HT-29 (cell line): ENCODE results near the genes CPT2, DMRTB1, LDLRAD1 and CYB5RL.

DNA sequence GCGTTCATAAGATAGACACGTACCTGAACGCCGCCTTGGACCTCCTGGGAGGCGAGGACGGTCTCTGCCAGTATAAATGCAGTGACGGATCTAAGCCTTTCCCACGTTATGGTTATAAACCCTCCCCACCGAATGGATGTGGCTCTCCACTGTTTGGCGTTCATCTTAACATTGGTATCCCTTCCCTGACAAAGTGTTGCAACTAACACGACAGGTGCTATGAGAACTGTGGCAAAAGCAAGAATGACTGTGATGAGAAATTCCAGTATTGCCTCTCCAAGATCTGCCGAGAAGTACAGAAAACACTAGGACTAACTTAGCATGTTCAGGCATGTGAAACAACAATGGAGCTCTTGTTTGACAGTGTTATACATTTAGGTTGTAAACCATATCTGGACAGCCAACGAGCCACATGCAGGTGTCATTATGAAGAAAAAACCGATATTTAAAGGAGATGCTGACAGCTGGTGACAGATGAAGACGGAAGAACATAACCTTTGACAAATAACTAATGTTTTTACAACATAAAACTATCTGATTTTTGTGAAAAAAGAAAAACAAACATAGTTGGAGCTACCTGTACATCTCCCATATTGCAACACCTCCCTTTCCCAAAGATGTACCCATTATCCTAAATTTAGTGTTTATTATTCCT is 2.9 kb upstream of the CC2D1B start:
- RAMPAGE, long total RNA, result no peak

GRCh38 chr1:52707237-52707699 is 9.1 kb upstream of the COA7 start:
- RAMPAGE, long total RNA, result no peak

- RAMPAGE, long total RNA, result no peak
Observed at GRCh38 chr1:52750103-52750446, 23.8 kb downstream of the ZYG11B start.

DNA sequence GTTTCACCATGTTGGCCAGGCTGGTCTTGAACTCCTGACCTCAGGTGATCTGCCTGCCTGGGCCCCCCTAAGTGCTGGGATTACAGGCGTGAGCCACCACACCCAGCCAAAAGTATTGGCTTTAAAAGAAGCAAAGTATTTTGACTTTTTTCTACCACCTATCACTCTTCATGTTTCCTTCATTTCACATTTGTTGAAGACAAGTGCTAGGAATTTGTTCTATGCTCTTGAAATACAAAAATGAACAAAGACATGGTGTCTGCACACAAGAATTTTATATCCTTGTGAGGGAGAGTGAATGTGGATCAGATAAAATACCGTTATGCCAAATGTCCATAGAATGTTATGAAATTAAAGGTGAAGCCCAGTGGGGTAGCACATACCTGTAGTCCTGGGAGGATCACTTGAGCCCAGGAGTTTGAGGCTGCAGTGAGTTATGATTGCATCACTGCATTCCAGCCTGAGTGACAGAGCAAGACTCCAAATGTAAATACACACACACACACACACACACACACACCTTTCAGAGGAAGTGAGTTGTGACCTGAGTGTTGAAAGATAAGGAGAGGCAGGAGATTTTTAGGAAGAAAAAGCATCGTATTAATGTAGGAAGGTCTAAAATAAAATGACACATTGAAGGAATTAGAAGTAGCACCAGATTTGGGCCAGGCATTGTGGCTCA is 28.2 kb upstream of the ZYG11A start:
- RAMPAGE, long total RNA, result no peak

DNA sequence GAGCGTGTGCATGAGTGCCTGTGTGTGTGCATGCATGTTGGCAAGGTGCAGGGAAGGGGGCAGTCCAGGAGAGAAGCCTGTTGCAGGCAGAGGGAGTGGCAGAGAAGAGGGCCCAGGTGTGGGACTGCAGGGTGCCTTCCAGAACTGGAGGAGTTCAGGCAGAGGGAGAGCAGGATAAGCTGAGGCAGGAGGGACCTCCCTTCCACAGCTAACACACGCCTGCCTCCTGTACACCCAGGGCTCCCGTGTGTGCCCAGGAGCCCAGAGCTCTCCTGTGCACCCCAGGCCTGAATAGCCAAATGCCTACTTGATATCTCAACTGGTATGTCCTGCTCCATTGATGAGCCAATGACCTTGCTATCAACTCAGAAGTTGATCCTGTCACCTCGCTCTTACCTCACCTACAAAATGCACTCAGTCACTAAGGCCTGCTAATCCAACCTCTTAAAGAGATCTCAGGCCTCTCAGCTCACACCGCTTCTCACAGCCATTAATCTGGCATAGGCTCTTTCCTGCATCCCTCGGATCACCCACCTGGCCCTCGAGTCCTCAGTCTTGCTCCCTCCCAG is 7.1 kb downstream of the ECHDC2 start:
- RAMPAGE, long total RNA, result no peak

DNA sequence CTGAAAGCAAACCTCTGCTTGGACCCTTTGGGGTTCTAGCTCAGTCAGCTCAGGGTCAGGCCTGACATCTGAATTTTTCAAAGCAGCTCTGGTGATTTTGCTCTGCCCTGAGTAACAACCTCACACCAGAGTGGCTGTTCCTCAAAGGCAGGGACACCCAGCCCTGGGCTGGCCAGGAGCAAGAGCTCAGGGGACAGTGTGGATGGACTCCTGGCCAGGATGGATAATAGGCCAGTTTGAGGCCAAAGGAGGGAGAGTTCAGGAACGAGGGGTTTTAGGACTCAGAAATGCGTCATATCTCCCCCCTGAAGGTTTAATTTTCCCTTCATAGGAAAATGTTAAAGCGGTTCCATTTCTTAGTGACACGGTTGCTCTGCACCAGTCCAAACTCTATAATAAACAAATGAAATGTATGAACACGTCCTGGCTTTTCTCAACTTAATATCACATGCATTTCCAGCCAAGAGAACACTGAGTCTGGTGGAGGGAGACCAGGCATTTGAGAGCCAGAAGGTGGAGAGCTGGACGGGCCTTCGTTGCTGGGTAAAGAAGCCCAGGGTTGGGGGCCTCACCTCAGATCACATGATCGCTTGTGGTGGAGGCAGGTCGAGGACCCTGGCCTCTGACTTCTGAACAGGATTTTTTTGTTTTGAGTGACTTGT is 11.6 kb downstream of the SLC1A7 start:
- RAMPAGE, long total RNA, result no peak

GRCh38 chr1:53196472-53196961 is at the start of gene CPT2:
CPT2 (plus strand) TSS chr1:53196824.
- RAMPAGE, long total RNA, result no peak

DNA sequence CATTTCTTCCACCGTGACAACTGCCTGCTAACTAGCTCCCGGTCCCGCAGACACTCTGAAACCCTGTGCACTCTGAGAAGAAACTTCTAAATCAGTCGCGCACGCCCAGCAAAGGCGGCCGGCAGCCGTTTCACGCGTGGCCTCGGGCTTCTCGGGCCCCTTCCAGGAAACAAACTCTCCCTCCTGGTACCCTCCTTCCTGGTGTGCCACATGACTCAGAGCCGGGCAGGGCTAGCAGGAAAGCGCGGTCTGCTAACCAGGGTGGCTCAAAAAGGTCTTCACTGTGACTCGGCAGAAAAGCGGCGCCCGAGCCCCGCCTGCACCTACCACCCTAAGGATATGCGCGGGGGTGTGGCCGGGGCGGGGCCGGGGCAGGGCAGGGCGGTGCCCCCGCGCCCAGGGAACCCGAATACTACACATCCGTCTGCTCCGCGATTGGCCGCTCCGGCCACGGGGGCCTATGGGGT is 1.9 kb downstream of the LRP8 start:
- RAMPAGE, long total RNA, result no peak

DNA sequence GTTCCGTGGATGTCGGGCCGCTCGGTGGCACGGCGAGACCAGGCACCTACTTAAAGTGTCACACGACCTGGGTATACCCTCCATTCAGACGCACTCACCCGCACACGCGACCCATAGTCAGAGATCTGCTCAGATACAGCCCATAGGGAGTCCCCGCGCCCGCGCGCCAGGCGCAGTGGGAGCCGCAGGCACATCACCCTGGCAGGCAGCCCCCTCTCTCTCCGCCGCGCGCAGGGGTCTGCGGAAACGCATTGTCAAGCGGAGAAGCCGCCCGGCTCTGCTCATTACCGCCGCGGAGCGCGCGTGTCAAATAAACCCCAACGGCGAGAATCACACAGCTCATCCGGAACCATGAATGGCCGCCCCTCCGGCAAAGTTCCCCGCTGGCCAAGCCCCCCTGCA is 709 bp downstream of the LRP8 start:
- RAMPAGE, long total RNA, result no peak

DNA sequence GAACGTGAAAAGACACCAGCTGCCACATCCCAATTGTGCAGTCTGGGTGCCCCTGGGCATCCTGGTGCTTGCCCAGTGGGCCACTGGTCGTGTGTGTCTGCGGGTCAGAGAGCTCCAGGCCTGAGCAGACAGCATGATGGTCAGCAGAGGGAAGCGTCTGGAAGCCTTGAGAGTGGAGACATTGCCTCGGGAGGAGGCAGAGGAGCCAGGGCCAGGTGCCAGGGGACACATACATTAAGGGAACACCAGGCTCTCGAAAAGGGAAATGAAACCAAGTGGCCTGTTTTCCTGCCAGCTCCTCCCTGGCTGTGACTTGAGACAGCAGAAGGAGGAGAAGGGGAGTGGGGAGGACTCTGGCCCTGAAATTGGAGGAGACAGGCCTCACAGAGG is 62.3 kb upstream of the LRP8 start:
- RAMPAGE, long total RNA, result no peak

DNA sequence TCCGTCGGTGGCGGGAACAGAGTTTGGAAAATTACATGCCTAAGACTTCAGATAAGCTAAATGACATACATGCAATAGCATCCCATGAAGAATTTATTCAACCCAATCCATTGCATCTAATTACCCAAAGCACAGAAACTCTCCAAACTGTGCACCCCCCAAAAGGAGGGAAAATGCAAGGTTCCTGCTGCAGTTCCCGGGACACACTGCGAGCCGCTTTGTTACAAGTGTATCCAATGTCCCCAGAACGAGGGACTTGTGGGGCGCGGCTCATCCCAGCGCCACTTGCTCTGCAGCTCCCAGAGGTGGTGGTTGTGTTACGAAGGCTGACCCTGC is at the start of gene DMRTB1:
Gene DMRTB1 (plus strand): TSS at position 284 of the 336 bp plus-strand sequence.
- RAMPAGE, long total RNA, result no peak

DNA sequence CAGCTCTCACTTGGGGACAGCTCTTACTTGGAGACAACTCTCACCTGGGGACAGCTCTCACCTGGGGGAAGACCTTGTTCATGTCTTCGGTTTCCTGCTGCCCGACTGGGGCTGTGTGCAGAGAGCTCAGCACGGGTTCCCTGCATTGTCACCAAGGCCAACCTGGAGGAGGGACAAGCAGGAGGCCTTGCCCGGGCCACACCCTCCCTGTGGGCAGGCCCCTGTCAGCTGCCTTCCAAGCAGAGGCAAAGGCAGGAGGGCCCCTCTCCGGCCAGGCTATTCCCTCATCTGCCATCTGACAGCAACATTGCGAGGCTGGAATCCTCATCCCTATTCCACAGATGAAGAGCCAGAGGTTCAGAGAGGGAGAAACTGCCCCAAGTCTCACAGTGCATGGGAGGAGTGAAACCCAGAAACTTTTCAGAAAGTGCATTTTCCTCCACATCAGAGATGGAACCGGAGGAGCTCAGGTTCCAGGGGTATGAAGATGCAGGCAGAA is at the start of gene LDLRAD1:
Gene LDLRAD1 (minus strand): TSS at position 156 of the 499 bp plus-strand sequence.
- RAMPAGE, long total RNA, result no peak

DNA sequence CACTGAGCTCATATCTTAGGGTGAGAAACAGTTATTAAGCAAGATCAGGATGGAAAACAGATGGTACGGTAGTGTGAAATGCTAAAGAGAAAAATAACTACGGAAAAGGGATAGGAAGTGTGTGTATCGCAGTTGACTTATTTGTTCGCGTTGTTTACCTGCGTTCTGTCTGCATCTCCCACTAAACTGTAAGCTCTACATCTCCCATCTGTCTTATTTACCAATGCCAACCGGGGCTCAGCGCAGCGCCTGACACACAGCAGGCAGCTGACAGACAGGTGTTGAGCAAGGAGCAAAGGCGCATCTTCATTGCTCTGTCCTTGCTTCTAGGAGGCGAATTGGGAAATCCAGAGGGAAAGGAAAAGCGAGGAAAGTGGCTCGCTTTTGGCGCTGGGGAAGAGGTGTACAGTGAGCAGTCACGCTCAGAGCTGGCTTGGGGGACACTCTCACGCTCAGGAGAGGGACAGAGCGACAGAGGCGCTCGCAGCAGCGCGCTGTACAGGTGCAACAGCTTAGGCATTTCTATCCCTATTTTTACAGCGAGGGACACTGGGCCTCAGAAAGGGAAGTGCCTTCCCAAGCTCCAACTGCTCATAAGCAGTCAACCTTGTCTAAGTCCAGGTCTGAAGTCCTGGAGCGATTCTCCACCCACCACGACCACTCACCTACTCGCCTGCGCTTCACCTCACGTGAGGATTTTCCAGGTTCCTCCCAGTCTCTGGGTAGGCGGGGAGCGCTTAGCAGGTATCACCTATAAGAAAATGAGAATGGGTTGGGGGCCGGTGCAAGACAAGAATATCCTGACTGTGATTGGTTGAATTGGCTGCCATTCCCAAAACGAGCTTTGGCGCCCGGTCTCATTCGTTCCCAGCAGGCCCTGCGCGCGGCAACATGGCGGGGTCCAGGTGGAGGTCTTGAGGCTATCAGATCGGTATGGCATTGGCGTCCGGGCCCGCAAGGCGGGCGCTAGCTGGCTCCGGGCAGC is at the start of gene CYB5RL:
Gene CYB5RL (minus strand): TSS at position 720 of the 985 bp plus-strand sequence.
- RAMPAGE, long total RNA, result start-site peak on the plus strand centred at position 877 of the sequence, 21 bp wide, 281 and 157 reads in 2 replicates

GRCh38 chr1:54225356-54226281 is 25.7 kb downstream of the MRPL37 start:
- RAMPAGE, long total RNA, result no peak

DNA sequence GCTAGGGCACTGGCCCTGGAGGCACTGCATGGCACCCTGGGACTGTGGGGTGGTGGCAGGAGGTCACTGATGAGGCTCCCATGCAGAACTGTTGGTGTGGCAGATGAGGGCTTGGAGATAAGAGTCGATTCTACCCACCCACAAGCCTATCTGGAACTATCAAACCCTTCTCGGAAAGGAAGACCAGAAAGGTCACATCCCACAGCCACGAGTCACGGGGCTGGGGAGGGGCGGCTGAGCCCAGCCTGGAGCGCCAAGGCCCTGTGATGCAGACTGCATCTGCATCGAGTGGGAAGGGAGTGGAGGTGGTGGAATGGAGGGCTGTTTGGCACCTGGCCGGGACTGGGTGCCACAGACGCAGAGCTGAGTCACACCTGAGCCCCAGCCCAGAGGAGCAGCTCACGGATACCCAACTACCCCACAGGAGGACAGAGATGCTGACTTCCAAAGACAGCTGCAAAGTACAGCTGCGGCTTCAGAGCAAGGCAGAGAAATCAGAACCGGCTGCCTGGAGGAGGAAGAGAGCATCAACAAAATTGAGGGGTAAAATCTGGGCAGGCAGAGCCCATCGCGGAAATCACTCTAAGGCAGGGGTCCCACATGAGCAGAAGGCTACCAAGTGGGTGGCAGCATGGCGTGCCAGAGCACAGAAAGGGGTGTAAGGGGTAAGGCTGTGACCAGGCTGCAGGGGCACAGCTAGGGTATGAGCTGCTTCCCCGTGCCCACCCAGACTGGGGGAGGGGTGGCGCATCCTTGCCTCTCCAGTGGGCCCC is 29.7 kb downstream of the MRPL37 start:
- RAMPAGE, long total RNA, result no peak

DNA sequence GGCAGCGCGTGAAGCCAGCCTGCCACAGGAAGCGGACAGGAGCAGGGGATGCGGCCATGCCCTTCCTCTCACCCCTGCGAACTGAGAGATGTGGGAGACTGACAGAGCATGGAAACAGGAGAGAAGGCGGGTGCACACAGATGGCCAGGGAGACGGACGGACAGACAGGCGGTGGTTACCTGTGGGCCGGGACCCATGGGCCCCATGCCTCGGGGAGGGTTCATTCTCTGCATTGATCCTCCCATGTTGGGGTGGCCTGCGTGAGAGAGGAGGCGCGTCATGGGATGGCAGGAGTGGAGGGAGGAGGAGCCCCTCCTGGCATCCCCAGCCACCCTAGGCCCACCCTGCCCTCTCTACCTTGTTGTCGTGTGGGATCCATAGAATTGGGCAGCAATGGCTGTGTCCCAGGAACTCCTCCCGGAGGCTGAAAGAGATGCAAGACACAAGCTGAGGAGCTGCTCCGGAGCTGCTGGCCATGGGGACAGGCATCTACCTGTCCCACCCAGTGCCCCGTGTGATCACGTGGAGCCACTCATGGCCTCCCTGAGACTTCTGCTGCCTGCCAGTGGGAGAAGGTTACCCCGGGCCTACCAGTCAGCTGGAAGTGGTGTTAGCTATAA is 51.6 kb downstream of the MRPL37 start:
- RAMPAGE, long total RNA, result no peak

- RAMPAGE, long total RNA, result no peak
Observed at GRCh38 chr1:54252858-54253443, 53.0 kb downstream of the MRPL37 start.

GRCh38 chr1:54274716-54275902 is 75.1 kb downstream of the MRPL37 start:
- RAMPAGE, long total RNA, result no peak

DNA sequence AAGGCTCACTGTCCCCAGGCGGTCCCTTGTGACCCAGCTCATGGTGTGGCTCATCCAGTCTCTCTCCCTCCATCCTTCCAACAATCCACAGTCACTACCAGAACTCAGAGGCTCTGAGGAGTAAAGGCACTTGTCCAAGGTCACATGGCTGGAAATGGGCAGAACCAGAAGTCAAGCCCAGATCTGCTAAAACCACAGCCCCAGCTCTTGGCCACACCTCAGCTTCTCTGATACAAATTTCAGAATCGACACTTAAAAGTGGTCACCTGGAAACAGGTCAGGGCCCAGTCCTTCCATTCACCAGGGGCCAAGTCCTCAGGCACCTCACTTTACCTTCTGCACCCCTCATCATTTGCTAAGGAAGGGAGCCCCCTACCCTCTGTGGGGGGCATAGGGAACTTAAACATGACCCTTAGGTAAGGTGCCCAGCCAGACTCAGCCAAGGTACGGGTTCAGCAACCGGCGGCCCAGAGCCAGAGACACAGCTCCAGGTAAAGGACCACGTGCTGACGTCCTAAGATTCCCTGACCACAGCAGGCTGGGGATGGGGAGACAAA is 90.0 kb downstream of the MRPL37 start:
- RAMPAGE, long total RNA, result no peak

GRCh38 chr1:54296196-54296819 is 96.3 kb downstream of the MRPL37 start:
- RAMPAGE, long total RNA, result no peak